NCI-H460 (cell line): ENCODE results near the gene GABRG2.

GRCh38 chr5:160615777-160616250, 194.2 kb downstream of the PTTG1 start:
RAMPAGE:
- cytosol, long total RNA = no peak
- long total RNA = no peak
- nucleus, long total RNA = no peak

DNA sequence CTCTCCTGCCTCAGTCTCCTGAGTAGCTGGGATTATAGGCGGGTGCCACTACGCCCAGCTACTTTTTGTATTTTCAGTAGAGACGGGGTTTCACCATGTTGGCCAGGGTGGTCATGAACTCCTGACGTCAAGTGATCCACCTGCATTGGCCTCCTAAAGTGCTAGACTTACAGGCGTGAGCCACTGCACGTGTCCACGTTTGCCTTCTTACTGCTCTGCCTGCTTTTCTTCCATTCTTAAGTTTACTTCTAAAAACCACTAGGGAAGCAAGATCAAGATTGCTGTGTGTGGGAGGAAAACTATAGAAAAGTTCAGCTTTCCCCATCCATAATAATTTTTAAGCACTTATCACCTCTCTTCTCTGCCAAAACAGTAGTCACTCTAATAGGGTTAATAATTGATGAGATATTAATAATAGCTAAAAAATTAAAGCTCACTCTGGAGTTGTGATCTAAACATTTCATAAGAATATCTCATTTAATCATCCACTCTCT, 317.1 kb upstream of the ATP10B start:
RAMPAGE:
- cytosol, long total RNA = no peak
- long total RNA = no peak
- nucleus, long total RNA = no peak

DNA sequence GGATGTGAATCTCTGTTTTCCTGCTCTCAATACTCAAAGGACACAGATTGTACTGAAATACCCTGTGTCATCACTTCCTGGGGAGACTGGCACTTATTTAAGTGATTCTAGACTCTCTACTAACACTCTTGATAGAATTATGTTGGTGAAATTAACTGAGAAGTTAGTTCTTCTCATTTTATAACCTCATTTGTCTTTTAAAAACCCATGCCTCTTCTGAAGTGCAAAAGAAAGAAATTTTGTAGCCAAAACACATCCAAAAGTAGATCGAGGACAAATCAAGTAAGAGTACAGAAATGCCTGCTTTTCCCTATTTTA, 48.2 kb upstream of the GABRA6 start:
RAMPAGE:
- cytosol, long total RNA = no peak
- long total RNA = no peak
- nucleus, long total RNA = no peak

DNA sequence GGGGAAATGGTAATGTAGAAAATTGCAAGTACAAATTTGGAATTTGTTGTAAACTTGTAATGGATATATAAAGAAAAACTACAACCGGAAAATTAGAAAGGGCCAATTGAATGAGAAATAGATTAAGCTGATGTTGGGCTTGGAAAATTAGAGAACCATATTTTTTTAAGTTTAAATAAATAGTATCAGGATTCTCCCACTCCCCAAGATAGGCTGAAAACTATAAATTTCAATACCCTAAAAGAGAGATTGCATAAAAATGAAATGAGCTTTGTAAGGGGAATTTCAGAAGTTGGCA, 72.3 kb downstream of the GABRA1 start:
RAMPAGE:
- cytosol, long total RNA = no peak
- long total RNA = no peak
- nucleus, long total RNA = no peak

GRCh38 chr5:162036276-162037026, 31.1 kb upstream of the GABRG2 start:
RAMPAGE:
- cytosol, long total RNA = no peak
- long total RNA = no peak
- nucleus, long total RNA = no peak

DNA sequence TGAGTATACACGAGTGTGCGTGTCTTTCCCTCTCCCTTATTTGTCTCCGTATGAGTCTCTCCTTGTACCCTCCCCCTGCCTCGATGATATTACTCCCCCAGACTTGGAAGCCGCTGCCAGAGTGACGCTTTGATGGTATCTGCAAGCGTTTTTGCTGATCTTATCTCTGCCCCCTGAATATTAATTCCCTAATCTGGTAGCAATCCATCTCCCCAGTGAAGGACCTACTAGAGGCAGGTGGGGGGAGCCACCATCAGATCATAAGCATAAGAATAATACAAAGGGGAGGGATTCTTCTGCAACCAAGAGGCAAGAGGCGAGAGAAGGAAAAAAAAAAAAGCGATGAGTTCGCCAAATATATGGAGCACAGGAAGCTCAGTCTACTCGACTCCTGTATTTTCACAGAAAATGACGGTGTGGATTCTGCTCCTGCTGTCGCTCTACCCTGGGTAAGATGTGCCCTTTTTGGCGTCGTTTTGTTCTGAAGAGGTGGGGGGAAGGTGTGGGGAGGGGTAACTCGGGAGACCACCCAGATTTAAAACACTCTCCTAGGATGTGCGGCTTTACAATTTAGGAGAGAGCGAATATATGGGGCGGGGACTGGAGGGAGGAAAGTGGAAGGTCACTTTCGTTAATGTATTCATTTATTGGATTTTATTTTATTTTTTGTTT, at the start of gene GABRG2:
GABRG2 (plus strand) TSS at position 116 of the 672 bp plus-strand sequence.
RAMPAGE:
- cytosol, long total RNA = no peak
- long total RNA = no peak
- nucleus, long total RNA = no peak

DNA sequence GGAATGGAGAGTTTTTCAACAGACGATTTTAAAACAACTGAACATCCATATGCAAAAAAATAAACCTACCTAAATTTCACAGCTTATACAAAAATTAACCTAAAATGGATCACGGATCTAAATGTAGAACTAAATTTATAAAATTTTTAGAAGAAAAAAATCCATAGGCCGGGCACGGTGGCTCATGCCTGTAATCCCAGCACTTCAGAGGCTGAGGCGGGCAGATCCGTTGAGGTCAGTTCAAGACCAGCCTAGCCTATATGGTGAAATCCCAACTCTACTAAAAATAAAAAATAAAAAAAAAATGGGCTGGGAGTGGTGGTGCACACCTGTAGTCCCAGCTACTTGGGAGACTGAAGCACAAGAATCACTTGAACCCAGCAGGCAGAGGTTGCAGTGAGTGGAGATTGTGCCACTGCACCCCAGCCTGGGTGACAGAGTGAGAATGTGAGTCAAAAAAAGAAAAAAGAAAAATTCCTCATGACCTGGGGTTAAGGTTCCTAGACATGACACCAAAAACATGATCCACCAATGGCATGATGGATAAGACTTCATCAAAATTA, 10.0 kb downstream of the NUDCD2 start:
RAMPAGE:
- cytosol, long total RNA = no peak
- long total RNA = no peak
- nucleus, long total RNA = no peak

RAMPAGE:
- cytosol, long total RNA = no peak
- long total RNA = no peak
- nucleus, long total RNA = no peak
These were observed 3.9 kb downstream of the MAT2B start for GRCh38 chr5:163509072-163509901.

DNA sequence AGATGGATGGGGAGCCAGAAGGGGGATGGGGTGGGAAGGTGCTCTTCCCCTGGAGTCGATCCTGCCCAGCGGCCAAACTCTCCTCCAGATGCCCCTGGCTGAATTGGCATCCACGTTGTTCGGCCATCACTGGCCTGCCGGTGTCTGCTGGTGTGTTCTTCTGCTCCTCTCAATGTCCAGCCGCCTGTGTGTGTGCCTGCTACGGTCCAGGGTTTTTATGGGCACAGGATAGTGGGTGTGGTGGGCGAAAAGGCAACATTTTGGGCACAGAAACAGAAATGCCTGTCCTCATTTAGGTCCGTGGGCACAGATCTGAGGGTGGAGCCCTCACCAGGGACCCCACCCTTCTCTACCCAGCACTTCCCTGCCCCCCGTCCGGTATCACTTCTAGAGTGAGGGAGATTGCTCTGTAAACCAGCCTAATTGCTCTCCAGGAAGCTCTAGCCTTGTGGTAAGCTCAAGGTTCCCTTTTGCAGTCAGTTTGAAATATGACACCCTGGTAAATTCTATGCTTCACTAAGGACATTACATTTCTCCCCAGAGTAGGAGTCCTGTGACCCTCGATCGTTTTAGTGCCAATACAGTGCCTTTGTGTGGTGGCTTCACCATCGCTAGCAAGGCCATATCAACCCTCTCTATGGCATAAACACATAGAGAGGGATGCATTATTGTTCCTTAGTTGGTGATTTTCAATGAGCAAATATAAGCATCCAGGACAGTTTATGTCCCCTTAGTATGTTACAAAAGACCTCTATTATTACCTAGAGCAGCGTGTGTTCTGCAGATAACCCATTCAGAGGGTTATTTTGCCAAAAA, 410.2 kb downstream of the MAT2B start:
RAMPAGE:
- cytosol, long total RNA = no peak
- long total RNA = no peak
- nucleus, long total RNA = no peak

DNA sequence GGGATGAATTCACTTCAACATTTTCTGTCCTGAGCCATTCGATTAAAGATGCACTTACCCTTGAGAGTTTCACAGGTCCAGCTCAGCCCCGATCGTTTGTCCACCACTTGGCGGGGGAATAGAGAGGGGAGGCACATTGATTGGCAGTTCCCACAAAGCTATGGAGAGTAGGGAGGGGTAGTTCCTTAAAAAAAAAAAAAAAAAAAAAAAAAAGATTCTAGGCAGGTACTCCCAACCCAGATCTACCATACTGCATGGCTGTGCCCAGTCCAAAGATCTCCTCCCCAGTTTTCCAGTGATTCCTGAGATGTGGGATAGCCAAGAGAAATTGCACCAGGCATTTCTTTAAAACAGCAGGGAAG, 904.9 kb upstream of the TENM2 start:
RAMPAGE:
- cytosol, long total RNA = no peak
- long total RNA = no peak
- nucleus, long total RNA = no peak

DNA sequence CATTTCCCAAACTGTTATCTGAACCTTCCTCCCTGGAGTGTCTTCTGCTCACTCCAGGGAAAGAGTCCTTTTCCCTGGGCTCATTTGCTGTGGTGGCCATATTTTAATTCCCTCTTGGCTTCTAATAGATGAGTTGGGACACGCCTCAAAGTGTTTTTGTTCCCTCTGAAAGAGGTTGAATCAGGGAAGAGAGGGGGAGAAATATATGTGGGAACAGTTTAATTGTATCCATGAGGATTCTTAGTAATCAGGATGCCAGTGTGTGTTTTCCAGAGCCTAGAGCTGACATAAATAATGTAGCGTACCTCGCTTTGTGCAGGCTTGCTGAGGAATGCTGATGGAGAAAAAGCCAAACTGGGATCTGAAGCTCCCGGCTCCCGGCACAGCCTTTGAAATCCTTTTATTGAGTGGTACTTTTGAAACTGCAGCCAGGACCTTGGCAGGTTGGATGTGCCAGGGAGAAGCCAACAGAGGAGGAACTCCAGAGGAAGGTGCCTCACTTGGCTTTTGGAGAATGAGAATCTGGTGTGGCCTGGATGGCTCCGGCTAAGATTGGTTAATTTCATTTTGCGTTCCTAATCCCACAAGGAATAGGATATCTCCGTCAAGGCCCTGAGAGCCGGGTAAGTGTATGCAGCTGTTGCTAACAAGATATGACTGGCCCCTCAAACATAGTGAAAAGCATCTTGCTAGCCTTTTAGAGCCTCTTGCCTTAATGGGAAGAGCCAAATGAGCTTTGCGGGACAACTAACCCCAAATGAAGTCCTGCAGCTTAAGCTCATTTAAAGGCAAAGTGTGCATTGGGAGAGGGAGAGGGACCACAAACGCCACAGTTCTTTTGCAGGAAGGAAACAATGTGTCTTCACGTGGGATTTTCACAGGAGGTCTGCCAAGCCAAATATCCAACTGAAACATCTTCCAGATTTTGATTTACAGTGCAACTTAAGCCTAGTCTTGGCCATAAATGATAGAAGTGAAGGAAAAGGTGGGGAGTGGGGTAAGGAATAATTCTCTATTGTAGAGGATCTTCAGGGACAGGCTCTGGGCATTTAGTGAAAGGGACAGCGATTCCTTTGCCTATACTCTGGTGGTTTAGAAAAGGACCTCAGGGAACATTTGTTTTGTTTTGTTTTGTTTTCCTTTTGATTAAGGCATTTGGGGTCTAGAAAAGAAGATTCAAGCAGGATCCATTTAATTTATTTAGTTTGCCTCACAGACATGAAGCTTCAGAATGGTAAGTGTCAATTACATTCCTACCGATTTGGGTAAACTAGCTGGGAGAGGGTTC, 470.9 kb upstream of the WWC1 start:
RAMPAGE:
- cytosol, long total RNA = no peak
- long total RNA = no peak
- nucleus, long total RNA = no peak

GRCh38 chr5:168441399-168441915, 44.8 kb upstream of the RARS1 start:
RAMPAGE:
- cytosol, long total RNA = no peak
- long total RNA = no peak
- nucleus, long total RNA = no peak

RAMPAGE:
- cytosol, long total RNA = no peak
- long total RNA = no peak
- nucleus, long total RNA = no peak
These were observed 11.5 kb upstream of the PANK3 start for GRCh38 chr5:168590750-168591007.

DNA sequence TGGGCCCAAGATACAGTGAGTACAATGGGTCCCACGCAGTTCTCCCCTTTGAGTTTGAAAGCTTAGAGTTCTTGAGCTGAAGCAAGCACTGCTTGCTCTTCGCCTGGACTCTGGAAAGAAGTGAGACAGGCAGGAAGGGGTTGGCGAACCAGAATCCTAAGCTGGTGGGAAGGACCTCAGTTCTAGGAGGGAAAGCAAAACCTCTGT, 239.8 kb upstream of the PANK3 start:
RAMPAGE:
- cytosol, long total RNA = no peak
- long total RNA = no peak
- nucleus, long total RNA = no peak

DNA sequence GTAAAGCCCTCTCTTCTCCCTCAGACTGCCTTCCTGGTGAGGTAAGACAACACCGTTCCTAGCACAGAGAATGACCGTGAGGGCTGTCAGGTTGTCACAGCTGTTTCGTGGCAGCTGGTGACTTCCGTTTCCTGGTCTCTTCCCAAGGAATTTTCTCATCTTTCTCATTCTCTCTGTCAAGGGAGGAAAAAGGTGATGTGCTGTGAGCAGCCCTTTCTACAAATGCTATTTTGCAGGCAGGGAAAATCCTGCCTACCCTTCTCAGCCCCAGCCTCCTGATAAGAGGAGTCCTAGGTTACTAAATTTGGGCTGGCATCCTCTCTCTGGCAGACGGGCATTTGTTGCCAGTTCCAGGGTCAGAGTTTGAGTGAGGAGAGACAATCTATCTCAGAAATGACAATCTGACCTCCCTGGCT, 263.5 kb upstream of the PANK3 start:
RAMPAGE:
- cytosol, long total RNA = no peak
- long total RNA = no peak
- nucleus, long total RNA = no peak

RAMPAGE:
- cytosol, long total RNA = no peak
- long total RNA = no peak
- nucleus, long total RNA = no peak
These were observed 246.3 kb downstream of the SLIT3 start for GRCh38 chr5:169054562-169055167.

GRCh38 chr5:169650885-169651584, 14.0 kb downstream of the DOCK2 start:
RAMPAGE:
- cytosol, long total RNA = no peak
- long total RNA = no peak
- nucleus, long total RNA = no peak

DNA sequence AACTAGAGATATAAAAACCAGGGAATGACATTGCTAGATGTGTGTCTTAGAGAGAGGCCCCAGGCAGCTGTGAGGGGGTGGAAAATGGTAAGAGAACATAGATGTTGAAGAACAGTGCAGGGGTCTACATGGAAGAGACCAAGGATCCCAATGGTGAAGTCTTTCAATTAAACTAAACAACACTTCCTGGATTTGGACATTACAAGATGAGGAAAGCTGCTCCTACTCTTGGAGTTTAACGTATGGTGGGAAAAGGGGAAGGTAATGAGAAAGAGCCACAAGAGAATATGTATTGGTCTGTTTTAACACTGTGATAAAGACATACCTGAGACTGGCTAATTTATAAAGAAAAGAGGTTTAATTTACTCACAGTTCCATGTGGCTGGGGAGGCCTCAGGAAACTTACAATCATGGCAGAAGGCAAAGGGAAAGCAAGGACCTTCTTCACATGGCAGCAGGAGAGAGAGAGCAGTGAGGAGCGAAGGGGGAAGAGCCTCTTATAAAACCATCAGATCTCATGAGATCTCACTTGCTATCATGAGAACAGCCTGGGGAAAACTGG, 124.7 kb downstream of the INSYN2B start:
RAMPAGE:
- cytosol, long total RNA = no peak
- long total RNA = no peak
- nucleus, long total RNA = no peak

DNA sequence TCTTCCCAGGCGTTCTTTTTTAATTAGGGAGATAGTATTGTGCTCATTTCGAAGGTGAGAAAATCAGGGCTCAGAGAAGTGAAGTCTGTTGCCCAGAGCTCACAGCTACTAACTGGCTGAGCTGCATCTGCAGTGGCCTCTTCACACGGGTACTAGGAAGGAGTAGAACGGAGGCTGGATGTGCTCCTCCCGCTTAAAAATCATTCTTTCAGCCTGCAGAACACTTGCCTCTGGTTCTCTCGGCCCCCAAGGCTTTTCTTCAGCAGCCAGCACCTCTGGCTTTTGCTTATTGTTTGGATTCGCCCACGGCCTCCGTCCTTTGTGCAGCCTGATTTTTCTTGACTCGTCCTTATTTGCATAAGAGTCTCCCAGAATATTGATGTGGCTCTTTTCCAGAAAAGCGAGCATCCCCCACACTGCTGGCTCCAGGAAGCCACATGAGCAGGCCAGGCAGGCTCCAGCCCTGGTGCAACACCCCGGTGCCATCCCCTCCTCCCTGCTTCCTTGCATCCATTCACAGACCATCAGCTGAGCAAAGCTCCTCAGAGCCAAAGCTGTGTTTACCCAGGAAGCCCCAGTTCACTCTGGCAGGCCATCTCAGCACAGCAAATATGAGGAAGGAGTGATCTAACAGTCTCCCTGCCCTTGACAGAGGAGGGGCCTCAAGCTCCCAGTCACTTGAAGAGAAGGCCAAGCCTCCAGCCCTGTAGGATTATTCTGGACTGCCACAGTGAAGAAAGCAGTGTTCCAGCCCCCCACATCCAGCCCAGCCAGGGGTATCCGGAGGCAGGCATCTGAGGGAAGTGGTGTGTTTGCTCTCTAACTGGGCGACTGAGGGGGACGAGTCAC, 34.6 kb downstream of the INSYN2B start:
RAMPAGE:
- cytosol, long total RNA = no peak
- long total RNA = no peak
- nucleus, long total RNA = no peak

DNA sequence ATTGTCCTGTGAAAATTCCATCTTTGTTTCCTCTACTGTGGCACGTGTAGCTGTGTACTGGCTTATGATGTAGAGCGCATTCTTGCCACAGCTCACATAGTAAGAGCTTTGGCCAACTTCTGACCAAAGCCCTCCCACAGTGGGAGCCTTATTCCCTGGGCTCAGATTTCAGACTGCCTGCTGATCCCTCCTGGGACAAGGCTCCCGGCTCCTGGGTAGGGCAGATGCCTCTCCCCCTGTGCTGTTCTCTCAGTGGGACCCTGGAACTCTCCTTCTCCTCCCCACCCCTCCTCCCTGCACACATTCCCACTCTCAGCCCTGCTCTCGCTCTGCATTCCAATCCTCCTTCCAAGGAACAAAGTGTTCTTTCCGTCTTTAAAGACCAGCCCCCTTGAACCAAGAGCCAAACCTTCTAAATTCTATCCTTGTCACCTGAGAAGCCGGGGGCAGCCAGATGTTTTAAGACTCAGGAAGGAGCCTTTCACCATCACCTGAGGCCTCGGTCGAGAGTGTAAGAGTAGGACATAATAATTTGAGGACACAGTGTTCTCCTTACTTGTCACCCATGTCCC, 17.4 kb downstream of the LCP2 start:
RAMPAGE:
- cytosol, long total RNA = no peak
- long total RNA = no peak
- nucleus, long total RNA = no peak